Heart (tissue), 3 donors: ENCODE results near the genes ZNF350, ZNF432, ZNF528, ZNF611 and ZNF320.

- RAMPAGE, long total RNA, 2 experiments: no peak in any of the 2 experiments
Observed at GRCh38 chr19:51547712-51548948, 16.7 kb upstream of the SIGLEC6 start.

DNA sequence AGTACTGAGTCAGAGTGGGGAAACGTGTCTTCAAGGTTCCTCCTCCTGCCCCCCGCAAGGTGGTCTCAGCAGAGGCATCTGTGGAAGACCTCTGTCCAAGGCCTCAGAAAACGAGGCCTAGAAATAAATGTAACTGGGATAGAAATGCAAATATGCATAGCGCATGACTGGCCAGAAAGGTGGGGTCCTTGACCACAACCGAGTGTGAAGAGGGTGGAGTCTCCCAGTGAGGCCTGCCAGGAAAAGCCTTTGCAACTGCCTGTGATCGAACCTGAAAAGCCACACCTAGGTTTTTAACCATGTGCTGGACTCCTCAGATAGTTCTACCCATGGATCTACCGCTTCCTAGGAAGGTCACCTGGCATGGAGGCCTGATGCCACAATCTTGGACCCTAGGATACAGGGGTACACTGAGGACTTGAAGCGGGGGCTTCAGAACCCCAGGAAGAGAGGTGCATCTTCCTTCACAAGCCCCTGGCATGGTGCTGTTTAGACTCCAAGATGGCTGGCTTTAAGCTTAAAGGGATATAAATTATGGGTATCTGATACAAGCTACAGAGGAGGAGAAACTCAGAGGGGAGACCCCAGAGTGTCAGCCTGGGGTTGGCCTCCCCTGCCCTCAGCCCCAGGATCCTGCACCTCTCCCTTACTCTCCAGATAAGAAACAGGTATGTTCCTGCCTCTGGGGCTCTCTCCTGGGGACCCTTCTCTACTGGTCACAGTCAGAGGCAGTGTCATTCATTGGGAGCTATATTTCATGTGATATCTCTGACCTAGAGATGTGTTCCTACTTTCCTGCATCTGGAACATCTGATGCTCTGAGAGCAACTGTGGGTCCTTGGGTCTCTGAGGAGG is 18.3 kb upstream of the SIGLEC6 start:
- RAMPAGE, long total RNA, 2 experiments: no peak in any of the 2 experiments

GRCh38 chr19:51743450-51743875 is 8.2 kb downstream of the FPR1 start:
- RAMPAGE, long total RNA, 2 experiments: no peak in any of the 2 experiments

- RAMPAGE, long total RNA, 2 experiments: no peak in any of the 2 experiments
Observed at GRCh38 chr19:51806826-51807704, 12.1 kb downstream of the FPR3 start.

- RAMPAGE, long total RNA, 2 experiments: no peak in any of the 2 experiments
Observed at GRCh38 chr19:51973844-51974107, 12.9 kb downstream of the ZNF350 start.

- RAMPAGE, long total RNA, 2 experiments: start-site peak on the minus strand in 2 of 2 experiments, at chr19:51986790-51986829 at its widest, 17 to 119 reads per replicate
Observed at GRCh38 chr19:51986090-51987221, at the start of gene ZNF350. ZNF350 (minus strand) TSS chr19:51986840.

GRCh38 chr19:52048479-52049545 is at the start of gene ZNF432:
ZNF432 (minus strand) TSS chr19:52048838.
- RAMPAGE, long total RNA, 2 experiments: start-site peak on the plus strand in 1 of 2 experiments, at chr19:52048914-52048964 at its widest, 102 reads per replicate

GRCh38 chr19:52049546-52049955 is 913 bp upstream of the ZNF432 start:
- RAMPAGE, long total RNA, 2 experiments: no peak in any of the 2 experiments

DNA sequence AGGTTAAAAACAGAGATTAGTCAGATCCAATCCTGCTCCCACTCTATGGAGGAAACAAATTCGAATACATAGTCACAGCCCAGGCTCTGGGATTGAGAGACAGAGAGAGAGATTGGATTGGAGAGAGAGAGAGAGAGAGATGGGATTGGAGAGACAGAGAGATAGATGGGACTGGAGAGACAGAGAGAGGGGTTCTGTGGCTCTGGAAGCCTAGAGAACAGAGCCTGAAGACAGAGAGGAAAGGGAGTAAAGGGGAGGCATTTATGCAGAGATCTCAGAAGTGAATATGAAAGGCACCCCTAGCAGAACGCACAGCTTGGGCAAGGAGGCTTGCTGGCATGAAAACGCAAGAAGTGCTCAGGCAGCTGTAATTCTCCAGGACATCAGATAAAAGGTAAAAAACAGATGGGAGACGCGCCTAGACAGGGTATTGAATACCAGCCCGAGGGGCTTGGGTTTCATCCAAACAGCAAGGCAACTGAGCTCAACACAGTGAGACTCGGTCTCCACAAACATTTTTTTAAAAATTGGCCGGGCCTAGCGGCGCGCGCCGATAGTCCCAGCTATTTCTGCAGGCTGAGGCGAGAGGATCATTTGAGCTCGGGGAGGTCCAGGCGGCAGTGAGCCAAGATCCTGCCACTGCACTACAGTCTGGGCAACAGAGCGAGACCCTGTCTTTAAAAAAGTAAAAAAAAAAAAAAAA is 938 bp upstream of the PPP2R1A start:
- RAMPAGE, long total RNA, 2 experiments: no peak in any of the 2 experiments

GRCh38 chr19:52190771-52191013 is 840 bp downstream of the PPP2R1A start:
- RAMPAGE, long total RNA, 2 experiments: no peak in any of the 2 experiments

DNA sequence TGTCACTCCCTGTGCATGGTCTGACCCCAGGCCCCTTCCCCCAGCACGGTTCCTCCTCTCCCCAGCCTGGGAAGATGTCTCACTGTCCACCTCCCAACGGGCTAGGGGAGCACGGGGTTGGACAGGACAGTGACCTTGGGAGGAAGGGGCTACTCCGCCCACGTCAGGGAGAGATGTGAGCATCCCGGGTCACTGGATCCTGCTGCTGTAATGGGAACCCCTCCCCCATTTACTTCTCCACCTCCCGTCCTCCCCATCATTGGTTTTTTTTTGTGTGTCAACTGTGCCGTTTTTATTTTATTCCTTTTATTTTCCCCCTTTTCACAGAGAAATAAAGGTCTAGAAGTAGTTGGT is 36.2 kb downstream of the PPP2R1A start:
- RAMPAGE, long total RNA, 2 experiments: no peak in any of the 2 experiments

DNA sequence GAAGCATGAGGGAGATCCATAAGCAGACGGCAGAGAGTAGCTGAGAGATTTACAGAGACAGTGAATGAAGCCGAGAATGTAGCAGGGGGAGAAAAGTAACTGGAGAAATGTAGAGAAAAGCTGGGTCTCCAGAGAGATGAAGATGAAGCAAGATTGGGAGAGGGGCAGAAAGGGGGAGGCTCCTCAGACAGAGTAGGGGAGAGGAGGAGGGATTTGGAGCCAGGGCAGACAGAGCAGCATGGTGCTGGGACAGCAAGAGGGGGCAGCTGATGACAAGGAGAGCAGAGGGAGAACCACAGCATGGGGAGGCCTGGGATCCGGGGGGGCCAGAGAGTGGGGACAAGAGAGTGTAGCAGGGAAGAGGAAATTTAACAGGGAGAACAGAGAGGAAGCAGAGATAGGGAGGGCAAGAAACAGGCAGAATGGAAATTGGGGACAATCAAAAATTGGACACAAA is 975 bp downstream of the ZNF610 start:
- RAMPAGE, long total RNA, 2 experiments: no peak in any of the 2 experiments

GRCh38 chr19:52397501-52398050 is at the start of gene ZNF528:
ZNF528 (plus strand) TSS chr19:52397849.
- RAMPAGE, long total RNA, 2 experiments: start-site peak on the plus strand in 2 of 2 experiments, at chr19:52397842-52397881 at its widest, 446 to 528 reads per replicate; start-site peak on the minus strand in 2 of 2 experiments, at chr19:52397709-52397807 at its widest, 40 to 144 reads per replicate

- RAMPAGE, long total RNA, 2 experiments: no peak in any of the 2 experiments
Observed at GRCh38 chr19:52485043-52486164, 32.1 kb downstream of the ZNF578 start.

- RAMPAGE, long total RNA, 2 experiments: no peak in any of the 2 experiments
Observed at GRCh38 chr19:52601647-52602556, 31.8 kb downstream of the ZNF701 start.

DNA sequence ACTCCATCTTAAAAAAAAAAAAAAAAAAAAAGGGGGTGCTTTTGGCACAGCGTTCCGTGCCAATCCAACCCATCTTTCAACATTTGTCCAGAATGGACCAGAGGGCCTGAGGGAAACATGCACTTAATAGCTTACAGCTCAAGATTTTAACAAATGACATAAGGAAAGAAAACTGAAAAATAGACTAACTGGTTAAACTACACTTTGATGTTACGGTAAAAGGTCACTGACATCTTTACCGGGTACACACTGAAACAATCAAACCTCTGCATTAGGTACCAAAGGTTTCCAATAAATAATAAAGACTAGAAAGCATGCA is 45.3 kb downstream of the ENSG00000269825 start:
- RAMPAGE, long total RNA, 2 experiments: no peak in any of the 2 experiments

GRCh38 chr19:52690813-52691326 is 574 bp upstream of the ENSG00000269825 start:
- RAMPAGE, long total RNA, 2 experiments: no peak in any of the 2 experiments

DNA sequence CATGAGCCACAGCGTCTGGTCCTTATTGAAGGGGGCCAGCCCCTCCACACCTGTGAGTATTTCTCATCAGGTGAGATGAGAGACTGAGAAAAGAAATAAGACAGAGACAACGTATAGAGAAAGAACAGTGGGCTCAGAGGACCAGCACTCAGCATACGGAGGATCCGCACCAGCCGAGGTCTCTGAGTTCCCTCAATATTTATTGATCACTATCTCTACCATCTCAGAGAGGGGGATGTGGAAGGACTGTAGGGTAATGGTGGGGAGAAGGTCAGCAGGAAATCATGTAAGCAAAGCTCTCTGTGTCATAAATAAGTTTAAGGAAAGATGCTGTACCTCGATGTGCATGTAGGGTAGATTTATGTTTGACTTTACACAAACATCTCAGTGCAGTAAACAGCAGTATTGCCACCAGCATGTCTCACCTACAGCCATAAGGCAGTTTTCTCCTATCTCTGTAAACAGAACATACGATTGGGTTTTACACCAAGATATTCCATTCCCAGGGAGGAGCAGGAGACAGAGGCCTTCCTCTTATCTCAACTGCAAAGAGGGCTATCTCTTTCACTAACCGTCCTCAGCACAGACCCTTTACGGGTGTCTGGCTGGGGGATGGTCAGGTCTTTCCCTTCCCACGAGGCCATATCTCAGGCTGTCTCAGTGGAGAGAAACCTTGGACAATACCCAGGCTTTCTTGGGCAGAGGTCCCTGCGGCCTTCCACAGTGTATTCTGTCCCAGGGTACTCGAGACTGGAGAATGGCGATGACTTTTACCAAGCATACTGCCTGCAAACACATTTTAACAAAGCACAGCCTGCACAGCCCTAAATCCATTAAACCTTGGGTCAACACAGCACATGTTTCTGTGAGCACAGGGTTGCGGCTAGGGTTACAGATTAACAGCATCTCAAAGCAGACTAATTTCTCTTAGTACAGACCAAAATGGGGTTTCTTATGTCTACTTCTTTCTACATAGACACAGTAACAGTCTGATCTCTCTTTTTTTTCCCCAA is 11.0 kb downstream of the ZNF611 start:
- RAMPAGE, long total RNA, 2 experiments: no peak in any of the 2 experiments

DNA sequence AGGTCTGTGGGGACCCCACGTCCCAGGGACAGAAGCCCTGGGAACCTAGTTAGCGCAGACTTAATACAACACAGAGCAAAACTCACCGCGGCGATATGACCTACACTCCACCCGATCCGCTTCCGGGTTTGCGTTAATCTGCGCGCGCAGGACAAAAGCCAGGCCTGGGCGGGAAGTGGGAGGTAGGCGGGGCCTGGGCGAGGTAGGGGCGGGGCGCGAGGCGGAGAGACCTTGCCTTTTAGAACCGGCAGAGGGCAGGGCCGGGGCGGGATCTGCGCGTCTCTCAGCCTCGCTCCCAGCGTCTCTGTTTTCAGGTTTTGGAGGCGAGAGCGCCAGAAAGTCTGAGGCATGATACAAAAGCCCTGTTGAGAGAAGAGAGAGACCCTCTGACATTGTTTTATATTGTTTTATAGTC is at the start of gene ZNF611:
Gene ZNF611 (minus strand): TSS at position 130 of the 415 bp plus-strand sequence.
- RAMPAGE, long total RNA, 2 experiments: start-site peak on the minus strand in 1 of 2 experiments, centred at position 135 of the sequence, 64 to 68 reads per replicate

DNA sequence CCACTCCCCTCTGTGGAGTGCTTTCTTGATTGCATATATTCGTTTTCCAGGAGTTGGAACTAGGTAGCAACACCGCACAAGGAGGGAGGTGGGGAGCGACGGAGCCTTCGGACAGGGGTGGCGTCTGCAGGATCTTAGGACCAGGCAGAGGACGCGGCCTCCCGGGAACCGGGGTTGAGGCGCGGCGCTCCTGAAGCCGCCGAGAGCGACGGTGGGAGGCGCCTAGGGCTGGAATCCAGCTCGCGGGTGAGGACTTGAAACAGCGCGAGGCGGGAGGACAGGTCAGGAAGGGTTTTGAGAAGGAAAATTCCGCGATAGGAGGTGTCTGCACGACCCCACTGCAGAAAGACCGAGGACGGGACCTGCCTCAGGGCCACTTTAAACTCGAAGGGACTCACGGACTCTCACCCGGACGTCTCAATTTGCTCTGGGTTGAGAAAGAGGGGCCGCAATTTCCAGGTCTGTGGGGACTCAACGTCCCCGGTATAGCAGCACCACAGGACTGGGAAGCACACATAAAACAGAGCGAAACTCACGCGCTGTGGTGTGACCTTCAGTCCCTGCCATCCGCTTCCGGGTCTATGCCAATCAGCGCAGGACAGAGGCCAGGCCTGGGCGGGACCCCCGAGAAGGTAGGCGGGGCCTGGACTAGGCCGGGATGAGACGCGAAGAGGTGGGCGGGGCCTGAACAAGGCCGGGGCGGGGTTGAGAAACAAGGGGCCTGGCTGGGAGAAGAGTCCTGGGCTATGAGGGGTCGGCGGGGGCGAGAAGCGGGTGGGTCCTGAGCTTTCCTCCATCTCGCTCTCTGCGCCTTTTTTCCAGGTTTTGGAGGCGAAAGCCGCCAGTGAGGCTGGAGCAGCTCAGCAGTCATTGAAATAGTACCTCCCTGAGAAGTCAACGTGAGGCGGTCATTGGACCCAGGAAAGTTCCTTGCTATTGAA is at the start of gene ZNF320:
Gene ZNF320 (minus strand): TSS at position 524 of the 941 bp plus-strand sequence.
- RAMPAGE, long total RNA, 2 experiments: start-site peak on the minus strand in 1 of 2 experiments, centred at position 545 of the sequence, 26 to 33 reads per replicate